Subcutaneous preadipocyte (primary cell): ENCODE results near the genes GPA33, TBX19 and XCL1.

DNA sequence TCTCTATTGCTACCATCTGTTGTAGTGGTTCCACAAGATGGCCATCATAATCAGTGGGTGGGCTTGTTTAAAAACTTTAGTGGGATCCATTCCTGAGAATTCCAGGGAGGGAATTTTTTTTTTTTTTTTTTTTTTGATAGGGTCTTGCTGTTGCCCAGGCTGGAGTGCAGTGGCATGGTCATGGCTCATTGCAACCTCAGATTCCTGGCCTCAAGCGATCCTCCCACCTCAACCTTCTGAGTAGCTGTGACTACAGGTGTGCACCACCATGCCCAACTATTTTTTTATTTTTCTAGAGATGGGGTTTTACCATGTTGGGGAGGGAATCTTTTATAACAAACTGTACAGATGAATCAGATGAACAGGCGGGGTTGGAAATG lies 87.3 kb downstream of the UCK2 start:
- CAGE, long polyA plus RNA, result no peak

- CAGE, long polyA plus RNA, result no peak
Measured at GRCh38 chr1:166840445-166841549, 1.5 kb downstream of the POGK start.

GRCh38 chr1:166844153-166845056 lies 5.1 kb downstream of the POGK start:
- CAGE, long polyA plus RNA, result no peak

GRCh38 chr1:167090230-167091176 lies at the start of gene GPA33:
Gene GPA33, minus strand, starts transcription at chr1:167090377.
- CAGE, long polyA plus RNA, result no peak

DNA sequence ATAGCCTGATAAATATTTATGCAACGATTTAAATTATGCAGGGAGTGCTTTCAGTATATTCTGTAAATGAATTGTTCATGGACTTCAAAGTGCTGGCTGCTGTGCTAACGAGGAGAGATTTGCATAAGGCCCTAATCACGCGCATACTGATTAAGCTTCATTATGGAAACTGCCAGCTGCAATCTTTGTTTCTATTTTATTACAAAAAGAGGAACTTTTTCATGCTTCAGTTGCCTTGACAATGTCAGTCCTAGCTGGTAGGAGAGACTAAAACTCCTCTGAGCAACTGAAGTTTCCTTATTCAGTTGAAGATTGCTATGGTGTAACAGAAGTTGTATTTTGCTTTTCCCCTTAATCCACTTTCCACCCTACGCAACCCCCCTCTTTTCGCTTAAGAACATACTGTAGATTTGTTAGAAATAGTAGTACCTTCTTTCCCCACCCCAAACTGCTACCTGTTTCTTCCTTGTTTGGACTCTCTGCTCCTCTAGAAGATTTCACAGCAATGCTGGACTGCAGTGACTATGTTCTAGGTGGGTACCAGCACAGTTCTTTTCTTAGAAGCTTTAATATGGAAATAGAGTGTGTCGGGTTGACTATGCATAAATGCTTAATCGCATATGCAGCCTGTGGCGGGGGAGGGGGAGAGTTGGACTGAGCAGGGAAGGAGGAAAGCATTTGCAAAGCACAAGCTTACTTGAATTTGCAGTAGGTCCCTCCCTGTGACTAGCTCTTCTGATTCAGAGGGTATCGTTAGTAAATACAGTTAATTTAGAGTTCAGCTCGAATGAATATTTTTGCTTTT lies 108.3 kb downstream of the POU2F1 start:
- CAGE, long polyA plus RNA, result no peak

DNA sequence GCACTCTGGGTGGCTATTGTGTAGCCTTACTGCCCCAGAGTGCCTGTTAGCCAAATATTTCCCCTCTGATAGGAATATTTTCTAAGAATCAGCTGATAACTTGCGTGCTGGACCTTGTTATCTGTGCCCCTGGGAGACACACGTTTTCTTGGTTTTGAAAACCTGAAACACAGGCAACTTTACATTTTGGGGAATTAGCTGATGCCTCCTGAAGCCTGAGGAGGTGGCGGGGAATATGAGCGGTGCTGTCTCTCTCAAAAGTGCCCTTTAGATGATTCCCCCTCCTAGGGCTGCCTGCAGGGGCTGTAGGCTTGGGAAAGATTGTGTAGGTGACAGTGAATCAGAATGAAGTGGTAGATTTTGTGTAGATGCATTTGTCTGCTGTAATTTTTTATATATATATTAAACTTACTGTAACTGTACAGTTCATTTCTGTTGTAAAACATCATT lies 91.4 kb downstream of the CD247 start:
- CAGE, long polyA plus RNA, result no peak

DNA sequence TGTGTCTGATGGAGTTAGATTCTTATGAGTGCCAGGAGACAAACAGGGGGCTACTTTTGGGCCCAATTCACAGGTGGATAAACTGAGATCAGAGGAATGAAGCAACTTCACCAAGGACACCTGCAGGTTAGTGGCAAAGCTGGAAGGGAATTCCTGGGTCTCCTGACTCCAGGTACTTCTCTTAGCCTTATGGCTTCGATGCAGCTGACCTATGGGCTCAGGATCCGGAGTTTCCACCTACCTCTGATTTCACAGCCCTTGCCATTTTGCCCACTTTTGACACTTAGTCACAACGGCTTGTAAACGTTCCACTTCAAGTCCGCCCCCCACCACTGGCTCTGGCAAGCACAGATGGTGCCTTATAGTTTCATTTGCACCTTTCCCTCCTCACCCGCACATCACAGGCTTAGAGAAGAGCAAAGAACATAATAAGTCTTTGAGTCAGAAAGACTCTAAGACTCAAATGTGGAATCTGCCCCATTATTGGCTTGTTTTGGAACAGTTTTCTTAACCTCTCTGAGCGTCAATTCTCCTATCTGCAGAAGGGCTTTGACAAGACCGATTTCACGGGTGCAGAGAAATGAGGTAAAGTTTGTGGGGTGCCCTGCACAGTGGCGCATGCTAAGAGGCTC lies 72.3 kb downstream of the CD247 start:
- CAGE, long polyA plus RNA, result no peak

DNA sequence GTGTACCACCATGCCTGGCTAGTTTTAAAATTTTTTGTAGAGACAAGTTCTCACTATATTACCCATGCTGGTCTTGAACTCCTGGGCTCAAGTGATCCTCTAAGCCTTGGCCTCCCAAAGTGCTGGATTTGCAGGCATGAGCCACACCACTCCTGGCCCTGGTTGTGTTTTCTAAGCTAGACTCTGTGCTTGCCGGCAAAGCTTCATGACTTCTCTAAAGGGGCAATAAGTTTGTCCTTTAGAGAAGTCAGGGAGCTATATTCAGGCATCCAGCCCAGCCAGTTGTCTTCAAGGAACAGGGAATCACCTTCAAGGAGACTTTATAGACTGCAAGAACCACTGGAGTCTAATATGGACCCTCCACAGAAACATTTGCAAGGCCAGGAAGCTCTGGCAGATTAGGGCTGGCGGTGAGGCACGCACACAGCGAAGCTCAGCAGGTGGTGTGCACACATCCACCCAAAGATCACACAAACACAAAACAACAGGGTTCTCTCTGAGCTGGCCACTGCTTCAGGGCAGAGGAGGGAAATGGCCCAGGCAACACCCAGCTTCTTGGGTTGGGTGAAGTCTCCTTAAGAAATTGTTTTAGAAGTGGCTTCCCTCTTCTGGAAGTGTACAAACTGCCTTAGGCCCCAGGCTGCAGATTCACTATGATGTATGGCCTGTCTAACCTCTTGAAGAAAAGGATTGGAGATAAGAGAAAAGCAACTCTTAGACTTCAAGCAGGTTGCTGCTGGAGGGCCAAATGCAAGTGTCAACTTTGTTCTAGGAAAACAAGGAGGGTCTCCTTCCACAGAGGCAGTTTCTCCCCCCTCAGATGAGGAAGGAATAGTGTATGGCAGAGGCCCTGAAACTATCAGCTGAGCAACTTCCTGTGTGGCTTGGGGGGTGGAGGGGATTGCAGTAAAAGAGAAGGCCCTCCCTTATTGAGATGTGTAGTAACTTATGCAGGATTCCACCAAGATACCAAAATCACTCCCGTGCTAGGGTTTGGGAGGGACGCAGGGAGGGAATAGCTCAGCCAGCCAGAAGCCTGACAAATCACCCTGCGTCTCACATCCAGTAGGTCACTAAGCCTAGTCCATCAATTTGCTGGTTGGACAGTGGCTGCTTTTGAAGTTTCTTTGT lies 2.0 kb downstream of the RCSD1 start:
- CAGE, long polyA plus RNA, result no peak

DNA sequence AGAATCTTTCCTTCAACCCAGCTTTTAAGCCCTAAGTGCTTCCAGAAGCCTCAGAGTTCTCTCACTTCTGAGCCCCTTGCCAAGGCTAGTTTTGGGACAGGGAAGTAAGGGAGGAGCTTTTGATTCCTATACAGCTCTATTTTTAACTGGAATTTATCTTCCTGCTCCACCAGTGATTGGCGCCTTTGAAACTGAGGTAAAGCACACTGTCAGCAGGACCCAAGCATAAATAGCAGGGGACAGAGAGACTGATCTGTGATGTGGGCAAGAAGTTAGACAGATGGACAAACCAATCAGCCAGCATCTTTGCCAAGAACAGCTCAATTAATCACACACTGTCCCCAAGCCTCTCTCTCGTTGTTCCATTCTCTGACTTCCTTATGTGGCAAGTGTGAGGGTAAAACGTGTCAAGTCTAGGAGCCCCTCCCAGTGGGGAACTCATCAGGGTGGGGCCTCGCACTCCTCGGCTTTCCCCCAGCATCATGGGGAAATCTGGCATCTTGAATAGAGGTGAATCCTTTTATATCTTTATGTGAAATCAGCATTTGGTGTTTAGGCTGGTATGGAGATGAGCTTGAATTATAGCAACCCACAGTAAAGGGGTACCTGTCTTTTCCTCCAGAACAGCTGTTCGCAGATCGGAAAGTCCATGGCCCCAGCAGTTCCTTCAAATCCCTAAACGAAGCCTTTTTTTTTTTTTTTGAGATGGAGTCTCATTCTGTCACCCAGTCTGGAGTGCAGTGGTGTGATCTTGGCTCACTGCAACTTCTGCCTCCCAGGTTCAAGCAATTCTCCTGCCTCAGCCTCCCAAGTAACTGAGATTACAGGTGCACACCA lies 40.1 kb upstream of the MPZL1 start:
- CAGE, long polyA plus RNA, result no peak

DNA sequence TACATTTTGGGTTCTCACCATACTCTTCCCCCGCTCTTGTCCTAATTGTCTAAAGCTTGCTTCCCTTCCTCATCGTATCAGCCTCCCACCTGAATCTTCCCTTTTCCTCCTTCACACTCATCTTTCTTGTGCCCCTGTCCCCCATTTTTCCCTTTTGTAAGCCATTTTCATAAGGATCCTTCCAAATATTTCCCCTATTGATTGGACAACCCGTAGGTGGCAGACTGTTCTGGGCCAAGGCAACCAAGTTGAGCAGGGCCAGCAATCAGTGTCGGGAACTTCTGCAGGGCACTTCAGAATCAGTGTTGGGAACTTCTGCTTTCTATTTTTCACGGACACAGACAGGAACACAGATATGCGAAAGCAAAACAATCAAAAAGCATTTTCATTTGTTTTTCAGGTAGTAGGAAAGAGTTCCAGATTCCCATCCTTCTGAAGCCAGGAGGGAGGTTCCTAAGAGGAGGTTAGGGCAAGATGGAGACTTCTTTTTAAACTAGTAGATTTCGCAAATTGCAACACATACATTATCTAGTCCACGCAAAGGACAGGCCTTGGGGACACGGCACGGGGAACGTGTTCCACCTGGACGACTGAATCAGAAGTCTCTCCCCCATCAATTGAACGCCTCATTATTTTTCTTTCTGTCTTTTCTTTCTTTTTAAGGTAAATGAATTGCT lies 715 bp upstream of the MPZL1 start:
- CAGE, long polyA plus RNA, result no peak

GRCh38 chr1:168081642-168082839 lies 54.7 kb downstream of the GPR161 start:
- CAGE, long polyA plus RNA, result no peak

DNA sequence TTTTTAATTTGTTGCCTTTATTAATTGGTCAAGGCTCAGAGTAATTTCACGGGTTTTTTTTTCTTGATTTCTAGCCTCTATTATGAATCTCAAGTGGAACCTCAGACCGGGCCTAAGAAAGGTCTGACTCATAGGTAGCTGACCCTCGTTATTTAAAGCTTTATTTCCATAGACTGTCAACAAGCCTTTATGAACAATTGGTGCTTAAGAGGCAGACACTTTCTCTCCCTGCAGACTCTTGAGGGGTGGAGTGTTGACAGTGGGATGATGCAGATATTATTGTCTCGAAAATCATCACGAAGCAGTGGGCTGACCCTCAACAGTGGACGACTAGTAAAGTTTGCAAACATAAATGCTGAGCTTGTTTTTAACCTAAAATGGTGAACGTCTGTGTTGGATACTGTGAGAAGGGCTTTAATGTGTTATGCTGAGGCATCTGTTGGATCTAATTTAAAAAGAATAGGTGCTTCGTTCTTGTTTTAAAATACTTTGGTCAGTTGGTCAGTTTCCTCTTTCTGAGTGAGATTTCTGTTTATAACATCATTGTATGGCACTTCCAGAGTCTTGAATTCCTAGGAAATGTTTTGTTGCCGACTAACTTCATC lies 1.9 kb downstream of the SFT2D2 start:
- CAGE, long polyA plus RNA, result no peak

DNA sequence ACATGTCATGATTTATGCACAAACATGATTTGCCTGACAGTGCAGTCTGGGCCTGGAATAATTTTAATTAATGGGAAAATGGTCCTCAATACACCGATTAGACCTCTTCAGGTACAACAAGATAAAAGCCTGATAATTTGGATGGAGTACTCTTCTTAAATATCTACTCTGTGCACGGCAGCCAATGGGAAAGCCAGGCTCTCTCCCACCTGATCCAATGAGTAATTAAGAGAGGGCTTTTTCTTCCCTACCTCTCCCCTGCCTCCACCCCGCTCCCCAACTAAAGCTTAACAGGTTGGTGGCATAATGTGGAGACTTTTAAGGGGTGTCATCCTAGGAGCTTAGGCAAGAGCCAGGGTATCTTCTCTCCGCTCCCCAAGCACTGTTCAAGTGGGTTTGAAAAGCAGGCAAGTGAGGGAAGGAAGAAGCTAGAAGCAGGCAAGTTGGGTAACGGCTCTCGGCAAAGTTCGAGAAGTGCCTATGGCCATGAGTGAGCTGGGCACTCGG lies at the start of gene TBX19:
Gene TBX19, plus strand, starts transcription at position 267 of the 507 bp plus-strand sequence.
- CAGE, long polyA plus RNA, result no peak

DNA sequence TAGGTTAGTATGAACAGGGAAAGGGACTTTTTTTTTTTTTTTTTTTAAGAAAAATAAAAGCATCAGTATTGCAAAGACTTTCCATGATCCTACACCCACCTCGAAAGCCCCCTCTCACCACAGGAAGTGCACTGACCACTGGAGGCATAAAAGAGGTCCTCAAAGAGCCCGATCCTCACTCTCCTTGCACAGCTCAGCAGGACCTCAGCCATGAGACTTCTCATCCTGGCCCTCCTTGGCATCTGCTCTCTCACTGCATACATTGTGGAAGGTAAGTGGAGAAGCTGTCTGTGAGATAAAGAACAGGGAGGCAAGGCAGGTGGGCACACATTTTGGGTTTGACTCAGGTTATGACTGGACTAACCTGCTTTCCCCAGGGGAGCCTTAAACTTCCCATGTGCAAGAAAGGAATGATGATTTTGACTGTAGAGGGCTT lies at the start of gene XCL1:
Gene XCL1, plus strand, starts transcription at position 178 of the 436 bp plus-strand sequence.
- CAGE, long polyA plus RNA, result no peak

DNA sequence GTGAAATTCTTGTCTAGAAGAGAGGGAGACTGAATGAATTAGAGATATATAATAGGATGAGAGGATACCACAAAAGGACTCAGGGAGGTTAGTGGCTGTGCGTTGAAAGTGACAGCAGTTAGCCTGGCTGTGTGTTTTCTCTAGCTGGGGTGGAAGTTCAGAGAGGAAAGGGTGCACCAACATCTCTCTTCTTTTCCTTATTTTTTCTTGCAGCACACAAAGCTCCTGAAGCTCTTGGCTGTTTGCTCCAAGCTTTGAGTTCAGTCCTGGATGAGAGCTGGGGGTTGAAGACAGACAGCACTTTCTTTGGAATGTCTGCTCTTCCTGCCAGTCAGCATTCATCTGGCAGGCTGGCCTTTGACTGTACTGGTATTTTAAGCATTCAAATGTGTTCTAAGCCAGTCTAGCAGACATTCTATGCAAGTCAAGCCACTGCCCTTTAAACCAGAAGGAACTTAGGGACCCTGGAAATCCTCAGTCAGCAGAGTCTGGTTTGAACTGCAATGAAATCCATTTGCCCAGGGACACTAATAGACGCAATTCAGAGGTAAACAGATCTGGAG lies 44.9 kb downstream of the XCL1 start:
- CAGE, long polyA plus RNA, result no peak

DNA sequence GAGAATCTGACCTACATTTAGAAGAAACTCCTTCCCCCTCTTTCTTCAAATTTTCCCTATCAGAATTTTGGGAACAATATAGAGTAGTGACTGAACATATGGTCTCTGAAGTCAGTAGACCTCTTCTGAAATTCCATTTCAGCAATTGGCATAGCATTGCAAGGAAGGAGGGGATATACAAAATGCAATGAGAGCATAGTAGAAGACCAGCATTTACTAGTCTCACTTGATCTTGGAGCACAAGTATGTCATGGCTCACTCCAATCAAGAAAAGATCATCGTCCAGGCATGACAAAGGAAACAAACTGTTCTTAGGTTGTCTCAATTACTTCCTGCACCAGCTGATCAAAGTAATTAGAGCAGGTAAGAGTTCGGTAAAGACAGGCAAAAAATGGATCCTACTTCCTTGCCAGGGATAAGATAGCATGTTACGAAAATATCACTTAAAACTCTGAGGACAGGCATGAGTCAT lies 46.5 kb downstream of the XCL1 start:
- CAGE, long polyA plus RNA, result no peak

- CAGE, long polyA plus RNA, result no peak
Measured at GRCh38 chr1:169047082-169047277, 59.5 kb upstream of the ATP1B1 start.

DNA sequence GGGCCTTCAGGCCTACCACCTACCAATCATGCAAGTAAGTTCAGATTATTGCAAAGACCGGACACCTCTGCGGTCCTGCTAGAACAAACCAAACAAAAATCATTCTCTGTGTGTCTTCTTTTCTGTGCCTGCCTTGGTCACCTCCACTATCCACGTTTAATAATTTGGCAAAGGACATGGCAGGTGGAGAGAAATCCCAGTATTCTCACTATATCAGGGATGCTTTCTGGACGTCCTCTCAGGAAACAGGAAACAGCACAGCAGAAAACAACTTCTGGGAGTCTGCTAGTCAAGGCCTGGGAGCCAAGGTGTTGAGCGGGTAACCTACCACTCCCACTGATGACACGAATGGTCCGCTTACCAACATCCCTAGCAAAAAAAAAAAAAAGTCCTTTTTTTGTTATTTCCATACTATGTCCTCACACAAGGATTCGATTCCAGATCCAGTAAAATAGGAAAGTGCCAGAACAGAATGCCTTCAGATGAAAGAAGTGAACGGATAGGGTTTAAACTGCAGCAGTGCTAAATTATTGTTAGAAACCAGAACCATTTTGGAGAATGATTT lies 4.5 kb upstream of the ATP1B1 start:
- CAGE, long polyA plus RNA, result no peak

DNA sequence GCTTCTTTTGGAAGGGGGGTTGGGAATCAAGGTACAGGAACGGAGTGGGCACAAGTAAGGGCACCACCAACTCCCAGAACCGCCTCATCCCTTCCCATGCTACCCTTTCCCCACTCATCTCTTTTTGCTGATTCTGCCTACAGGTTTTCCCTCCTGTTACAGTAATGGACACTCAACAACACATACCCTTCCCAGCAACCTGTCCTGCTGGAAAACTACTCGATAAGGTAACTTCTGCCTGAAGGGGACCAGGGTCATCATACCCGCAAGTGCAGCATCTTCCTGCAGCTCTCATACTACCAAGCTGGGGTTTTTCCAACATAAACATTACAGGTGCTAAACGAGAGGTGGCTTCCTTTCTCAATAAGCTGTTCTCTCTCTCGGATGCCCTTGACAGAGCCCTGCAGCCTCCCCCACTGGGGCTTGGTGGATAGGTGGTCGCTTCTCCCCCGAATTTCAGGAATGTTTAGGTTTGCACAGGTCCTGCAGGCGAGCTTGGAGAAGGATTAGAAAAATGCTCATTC lies 1.9 kb upstream of the ATP1B1 start:
- CAGE, long polyA plus RNA, result no peak

DNA sequence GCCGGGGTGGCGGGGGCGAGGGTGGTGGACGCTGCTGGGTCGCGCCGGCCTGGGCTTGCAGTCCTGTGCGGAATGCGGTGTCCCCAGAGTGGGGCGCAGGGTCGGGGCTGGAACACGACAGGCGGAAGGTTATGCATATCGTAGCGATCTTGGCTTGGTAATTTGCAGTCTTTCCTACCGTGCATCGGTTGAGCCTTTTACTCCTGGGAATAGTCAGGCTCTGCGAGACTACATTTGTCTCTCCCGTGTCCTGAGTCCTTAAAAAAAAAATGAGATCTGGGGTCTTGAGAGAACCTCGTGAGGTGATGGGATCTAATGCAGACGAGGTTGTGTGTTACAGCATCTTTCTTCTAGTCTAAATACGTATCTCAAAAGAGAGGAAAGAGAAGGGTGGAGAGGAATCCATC lies 541 bp downstream of the ATP1B1 start:
- CAGE, long polyA plus RNA, result no peak